Body of pancreas (tissue), 2 donors: ENCODE measurements around the gene SCRN2.

DNA sequence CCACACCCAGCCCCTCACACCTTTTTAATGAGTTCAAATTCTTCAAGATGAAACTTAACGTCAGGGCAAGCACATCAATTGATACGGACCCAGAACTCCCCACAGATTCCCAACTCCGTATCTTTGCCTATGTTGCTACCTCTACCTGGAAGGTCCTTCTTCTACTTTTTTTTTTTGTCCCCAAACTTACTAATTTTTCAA is 11.6 kb downstream of the KANSL1 start:
- PRO-cap, result no peak
- RAMPAGE, long total RNA, 2 experiments, result no peak in any of the 2 experiments

GRCh38 chr17:46716123-46716322 is 102.5 kb downstream of the WNT3 start:
- PRO-cap, result no peak
- RAMPAGE, long total RNA, 2 experiments, result no peak in any of the 2 experiments

GRCh38 chr17:46771688-46772641 is 46.5 kb downstream of the WNT3 start:
- PRO-cap, result bidirectional peak, plus-strand start at chr17:46771796, minus-strand start at chr17:46771804
- RAMPAGE, long total RNA, 2 experiments, result no peak in any of the 2 experiments

GRCh38 chr17:46867419-46867618 is 15.9 kb downstream of the WNT9B start:
- PRO-cap, result unidirectional peak, plus-strand start at chr17:46867506
- RAMPAGE, long total RNA, 2 experiments, result no peak in any of the 2 experiments

- PRO-cap, result unidirectional peak, minus-strand start at chr17:46985076
- RAMPAGE, long total RNA, 2 experiments, result no peak in any of the 2 experiments
Observed at GRCh38 chr17:46984926-46985456, 5.9 kb upstream of the RPRML start.

DNA sequence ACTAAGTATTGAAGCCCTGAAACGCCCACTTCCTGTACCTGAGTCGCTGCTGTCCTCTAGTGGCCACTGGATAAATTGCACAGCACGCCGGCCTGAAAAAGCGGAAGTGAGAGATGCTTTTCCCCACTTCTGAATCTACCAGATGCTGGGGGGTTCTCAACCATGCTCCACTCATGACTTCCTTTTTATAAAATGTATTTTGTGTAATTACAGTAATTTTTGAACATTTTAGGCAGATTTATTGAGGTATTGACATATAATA is 22.1 kb upstream of the RPRML start:
- PRO-cap, result no peak
- RAMPAGE, long total RNA, 2 experiments, result no peak in any of the 2 experiments

DNA sequence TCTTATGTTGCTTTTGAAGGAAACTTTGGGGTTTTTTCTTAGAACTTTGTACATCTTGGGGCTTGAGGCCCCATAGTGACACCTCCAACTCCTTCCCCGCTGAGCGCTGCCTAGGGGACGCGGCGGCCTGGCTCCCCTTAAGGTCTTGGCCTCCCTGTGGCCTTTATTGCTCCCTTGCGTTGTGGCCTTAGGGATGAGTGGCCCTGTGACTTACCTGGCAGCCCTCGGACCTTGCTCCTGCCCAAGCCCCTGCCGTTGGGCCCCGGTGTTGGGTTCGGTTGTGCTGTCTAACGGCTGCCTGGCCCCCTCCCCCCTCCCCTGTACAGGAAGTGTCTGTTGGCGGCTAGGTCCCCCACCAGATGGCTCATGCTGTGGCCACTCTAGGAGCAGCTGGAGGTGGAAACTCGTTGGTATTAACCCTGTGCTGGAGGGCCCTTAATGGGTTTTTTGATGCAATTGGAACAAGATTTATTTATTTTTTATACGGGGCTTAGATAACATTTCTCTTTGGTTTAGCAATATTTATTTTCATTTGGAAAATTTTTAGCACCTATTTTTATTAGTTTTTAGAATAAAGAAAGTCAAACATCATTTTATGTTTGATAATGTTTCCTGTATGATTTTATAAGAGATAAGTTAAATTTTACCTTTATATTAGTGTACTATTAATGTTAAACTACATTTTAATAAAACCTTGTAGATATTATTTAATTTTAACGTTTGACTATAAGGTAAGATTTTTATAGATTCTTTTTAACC is 88.3 kb upstream of the RPRML start:
- PRO-cap, result unidirectional peak, minus-strand start at position 320 of the sequence; unidirectional peak, minus-strand start at position 361 of the sequence
- RAMPAGE, long total RNA, 2 experiments, result start-site peak on the minus strand in 2 of 2 experiments, centred at positions 298 to 317 of the sequence, 142 to 347 reads per replicate

GRCh38 chr17:47218849-47219535 is 9.8 kb downstream of the MYL4 start:
- PRO-cap, result no peak
- RAMPAGE, long total RNA, 2 experiments, result no peak in any of the 2 experiments

- PRO-cap, result no peak
- RAMPAGE, long total RNA, 2 experiments, result no peak in any of the 2 experiments
Observed at GRCh38 chr17:47292229-47292674, 31.5 kb upstream of the EFCAB13 start.

- PRO-cap, result no peak
- RAMPAGE, long total RNA, 2 experiments, result start-site peak on the plus strand in 1 of 2 experiments, at chr17:47618645-47618898 at its widest, 5 reads per replicate
Observed at GRCh38 chr17:47618644-47619310, 30.9 kb upstream of the KPNB1 start.

GRCh38 chr17:47652431-47653212 is 2.9 kb downstream of the KPNB1 start:
- PRO-cap, result no peak
- RAMPAGE, long total RNA, 2 experiments, result no peak in any of the 2 experiments

GRCh38 chr17:47840505-47841623 is at the start of gene SCRN2:
SCRN2 (minus strand) TSS chr17:47841273.
- PRO-cap, result bidirectional peak, plus-strand start at chr17:47841383, minus-strand start at chr17:47841261
- RAMPAGE, long total RNA, 2 experiments, result start-site peak on the minus strand in 1 of 2 experiments, at chr17:47841255-47841297 at its widest, 56 reads per replicate

DNA sequence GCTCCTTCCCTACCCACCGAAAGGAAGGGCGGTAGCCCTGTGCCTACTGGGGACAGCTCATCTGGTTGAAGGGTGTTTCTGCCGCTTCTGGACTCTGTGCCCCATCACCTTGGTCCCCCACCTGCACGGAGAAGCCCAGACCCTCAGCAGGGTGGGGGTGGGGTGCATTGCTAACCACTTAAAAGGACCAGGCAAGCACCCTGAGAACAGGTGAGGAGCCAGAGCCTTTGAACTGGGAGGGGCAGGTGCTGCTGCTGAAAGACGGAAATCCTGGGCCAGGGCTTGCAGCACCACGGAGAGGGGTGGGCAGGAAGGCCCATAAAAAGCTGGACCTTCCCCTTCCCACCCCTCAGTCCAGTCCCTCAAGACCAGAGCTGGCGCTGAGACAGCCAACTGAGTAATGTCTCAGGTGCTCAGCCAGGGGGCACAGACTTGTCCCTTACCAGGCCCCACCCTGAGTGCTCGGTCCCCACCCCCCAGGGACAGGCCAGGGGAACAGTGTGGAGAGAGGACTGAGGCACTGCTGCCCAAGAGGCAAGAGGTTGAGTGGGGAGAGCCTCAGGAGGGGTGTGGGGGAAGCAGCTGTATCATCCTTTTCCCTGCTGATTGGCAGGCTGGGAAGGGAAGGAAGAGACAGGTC is 11.0 kb upstream of the SP2 start:
- PRO-cap, result no peak
- RAMPAGE, long total RNA, 2 experiments, result no peak in any of the 2 experiments

GRCh38 chr17:47905013-47906177 is 9.4 kb downstream of the SP2 start:
- PRO-cap, result no peak
- RAMPAGE, long total RNA, 2 experiments, result no peak in any of the 2 experiments

- PRO-cap, result unidirectional peak, minus-strand start at chr17:47949104; bidirectional peak, plus-strand start at chr17:47949596, minus-strand start at chr17:47949497
- RAMPAGE, long total RNA, 2 experiments, result no peak in any of the 2 experiments
Observed at GRCh38 chr17:47949067-47949802, 7.9 kb downstream of the PNPO start.

DNA sequence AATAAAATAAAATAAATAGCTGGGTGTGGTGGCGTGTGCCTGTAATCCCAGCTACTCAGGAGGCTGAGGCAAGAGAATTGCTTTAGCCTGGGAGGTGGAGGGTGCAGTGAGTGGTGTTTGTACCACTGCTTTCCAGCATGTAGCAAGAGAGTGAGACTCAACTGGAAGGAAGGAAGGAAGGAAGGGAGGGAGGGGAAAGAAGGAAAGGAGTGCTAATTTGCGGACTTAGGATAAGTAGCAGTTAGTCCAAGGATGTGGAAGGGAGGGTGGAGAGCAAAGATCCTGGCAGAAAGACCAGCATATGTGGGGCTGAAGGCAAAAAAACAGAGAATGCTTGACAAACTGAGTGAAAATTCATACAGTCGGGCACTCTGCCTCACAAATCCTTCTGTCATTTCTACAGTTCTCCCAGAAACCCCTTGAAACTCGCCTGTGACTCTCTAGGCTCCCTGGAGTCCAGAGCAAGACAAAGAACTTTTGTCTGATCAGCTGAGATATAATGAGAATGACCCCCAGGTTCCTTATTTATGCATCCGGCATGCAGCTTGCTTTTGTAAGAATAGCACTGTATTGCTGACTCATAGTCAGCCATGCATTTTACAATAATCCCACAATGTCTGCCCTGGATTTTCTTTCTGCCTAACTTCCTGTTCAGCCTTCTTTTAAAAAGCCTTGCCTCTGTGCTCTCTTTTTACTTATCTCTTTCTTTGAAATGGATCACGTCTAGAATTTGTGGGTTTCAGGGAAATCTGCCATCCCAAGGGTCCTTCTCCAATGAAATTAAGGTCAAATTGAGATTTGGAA is 31.5 kb downstream of the CDK5RAP3 start:
- PRO-cap, result no peak
- RAMPAGE, long total RNA, 2 experiments, result no peak in any of the 2 experiments

GRCh38 chr17:48046677-48047485 is 1.3 kb upstream of the NFE2L1 start:
- PRO-cap, result no peak
- RAMPAGE, long total RNA, 2 experiments, result no peak in any of the 2 experiments

DNA sequence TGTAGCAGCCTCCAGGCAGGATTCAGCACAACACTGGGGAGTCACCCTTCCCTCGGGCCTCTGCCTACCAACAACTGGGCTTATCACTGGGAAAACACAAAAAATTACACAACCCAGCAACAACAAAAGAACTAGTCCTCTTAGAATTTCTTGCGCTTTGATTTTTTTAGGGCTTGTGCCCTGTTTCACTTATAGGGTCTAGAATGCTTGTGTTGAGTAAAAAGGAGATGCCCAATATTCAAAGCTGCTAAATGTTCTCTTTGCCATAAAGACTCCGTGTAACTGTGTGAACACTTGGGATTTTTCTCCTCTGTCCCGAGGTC is 12.5 kb downstream of the NFE2L1 start:
- PRO-cap, result no peak
- RAMPAGE, long total RNA, 2 experiments, result no peak in any of the 2 experiments

GRCh38 chr17:48111571-48112263 is 4.2 kb downstream of the SNX11 start:
- PRO-cap, result no peak
- RAMPAGE, long total RNA, 2 experiments, result no peak in any of the 2 experiments

DNA sequence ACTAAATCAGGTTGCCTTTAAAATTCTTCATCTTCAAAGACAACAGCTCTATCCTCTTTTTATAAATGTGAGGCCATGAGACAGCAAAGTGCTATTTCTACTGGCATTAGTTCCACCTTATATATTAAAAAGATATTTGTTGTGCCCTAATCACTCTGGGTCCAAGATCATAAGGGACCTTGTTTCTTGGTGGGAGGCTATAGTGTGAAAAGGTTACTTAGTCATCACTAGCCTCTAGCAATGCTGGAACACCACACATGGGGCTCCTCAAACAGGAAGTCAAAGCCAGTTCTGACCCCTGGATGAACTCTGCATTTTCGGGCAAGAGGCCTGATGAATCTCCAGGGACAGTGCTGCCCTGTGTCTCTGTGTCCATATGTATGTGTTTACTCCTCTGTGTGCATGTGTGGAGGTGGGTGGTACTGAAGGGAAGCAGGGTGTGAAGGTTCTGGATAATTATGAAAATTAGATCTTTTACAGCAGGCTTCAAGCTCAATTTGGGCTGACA is 133.4 kb downstream of the SNX11 start:
- PRO-cap, result no peak
- RAMPAGE, long total RNA, 2 experiments, result no peak in any of the 2 experiments